A375 (cell line): ENCODE measurements around the gene BEST1.

GRCh38 chr11:61417953-61418624 is 11.7 kb downstream of the CPSF7 start:
- RAMPAGE, long total RNA, result no peak

- RAMPAGE, long total RNA, result no peak
Measured at GRCh38 chr11:61428935-61429631, 692 bp downstream of the CPSF7 start.

DNA sequence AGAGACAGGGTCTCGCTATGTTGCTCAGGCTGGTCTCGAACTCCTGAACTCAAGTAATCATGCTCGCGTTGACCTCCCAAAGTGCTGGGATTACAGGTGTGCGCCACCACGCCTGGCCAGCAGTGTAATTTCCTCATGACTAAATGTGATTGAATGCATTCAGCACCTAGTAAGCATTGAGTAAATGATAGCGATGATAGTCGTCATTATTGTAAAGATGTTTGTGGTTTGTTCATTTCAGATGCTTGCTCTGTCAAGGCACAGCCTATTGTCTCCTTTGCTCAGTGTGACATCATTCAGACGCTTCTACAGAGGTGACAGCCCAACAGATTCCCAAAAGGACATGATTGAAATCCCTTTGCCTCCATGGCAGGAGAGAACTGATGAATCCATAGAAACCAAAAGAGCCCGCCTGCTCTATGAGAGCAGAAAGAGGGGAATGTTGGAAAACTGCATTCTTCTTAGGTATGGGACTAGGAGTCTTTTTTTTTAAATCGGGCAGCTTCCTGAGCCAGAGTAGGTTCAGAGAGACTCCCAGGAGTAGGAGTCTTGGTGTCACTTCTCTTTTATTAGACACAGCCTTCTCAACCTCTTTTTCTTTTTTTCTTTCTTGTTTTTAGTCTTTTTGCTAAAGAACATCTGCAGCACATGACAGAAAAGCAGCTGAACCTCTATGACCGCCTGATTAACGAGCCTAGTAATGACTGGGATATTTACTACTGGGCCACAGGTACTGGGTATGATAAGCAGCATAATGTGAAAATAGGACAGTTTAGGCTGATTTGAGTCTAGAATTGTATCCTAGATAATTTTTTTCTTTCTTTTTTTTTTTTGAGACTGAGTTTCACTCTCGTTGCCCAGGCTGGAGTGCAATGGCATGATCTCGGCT is 7.7 kb downstream of the SDHAF2 start:
- RAMPAGE, long total RNA, result no peak

GRCh38 chr11:61447969-61448444 is 18.1 kb downstream of the SDHAF2 start:
- RAMPAGE, long total RNA, result no peak

DNA sequence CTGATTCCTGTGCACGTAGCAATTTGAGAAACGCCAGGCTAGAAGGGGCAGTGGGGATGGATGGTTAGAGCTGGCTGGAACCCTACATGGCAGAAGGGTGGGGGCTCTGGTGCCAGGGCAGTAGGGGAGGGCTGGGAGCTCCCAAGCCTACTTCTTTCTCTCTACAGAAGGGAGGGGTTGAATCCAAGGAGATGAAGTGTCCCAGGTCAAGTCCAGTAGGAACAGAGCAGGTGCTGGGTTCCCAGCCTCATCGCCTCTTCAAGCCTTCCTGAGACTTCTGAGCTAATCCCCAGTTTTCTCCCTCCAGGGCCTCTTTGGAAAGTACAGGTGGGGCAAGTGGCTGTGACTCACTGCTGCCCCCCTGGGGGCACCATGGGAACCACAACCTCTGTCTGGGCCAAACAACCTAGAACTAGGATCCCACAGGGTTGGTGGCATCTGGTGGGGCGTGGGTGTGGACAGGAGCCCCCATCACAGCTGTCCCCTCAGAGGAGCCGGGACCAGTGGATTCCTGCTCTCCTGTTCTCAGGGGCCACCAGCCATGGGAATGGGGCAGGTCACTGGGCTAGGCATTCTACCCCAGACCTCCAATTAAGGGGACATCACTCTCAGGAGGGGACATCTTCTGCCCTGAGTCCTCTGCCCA is 23.6 kb downstream of the LRRC10B start:
- RAMPAGE, long total RNA, result no peak

GRCh38 chr11:61535301-61535886 is 26.8 kb downstream of the LRRC10B start:
- RAMPAGE, long total RNA, result no peak

GRCh38 chr11:61553605-61554071 is 27.2 kb downstream of the SYT7 start:
- RAMPAGE, long total RNA, result no peak

- RAMPAGE, long total RNA, result no peak
Measured at GRCh38 chr11:61567418-61568122, 13.3 kb downstream of the SYT7 start.

DNA sequence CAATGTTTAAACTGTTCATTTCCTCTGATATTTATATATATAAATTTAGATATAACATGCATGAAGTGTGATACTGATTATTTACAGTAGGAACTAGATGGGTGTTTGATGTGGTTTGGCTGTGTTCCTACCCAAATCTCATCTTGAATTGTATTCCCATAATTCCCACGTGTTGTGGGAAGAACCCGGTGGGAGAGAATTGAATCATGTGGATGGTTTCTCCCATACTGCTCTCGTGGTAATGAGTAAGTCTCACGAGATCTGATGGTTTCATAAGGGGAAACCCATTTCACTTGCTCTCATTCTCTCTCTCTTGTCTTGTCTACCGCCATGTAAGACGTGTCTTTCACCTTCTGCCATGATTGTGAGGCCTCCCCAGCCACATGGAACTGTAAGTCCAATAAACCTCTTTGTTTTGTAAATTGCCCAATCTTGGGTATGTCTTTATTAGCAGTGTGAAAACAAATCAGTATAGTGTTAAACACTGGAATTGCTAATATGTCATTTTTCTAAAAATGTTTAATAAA is 33.9 kb upstream of the SYT7 start:
- RAMPAGE, long total RNA, result no peak

GRCh38 chr11:61694989-61695850 is 15.0 kb downstream of the DAGLA start:
- RAMPAGE, long total RNA, result no peak

- RAMPAGE, long total RNA, result no peak
Measured at GRCh38 chr11:61754473-61755266, 2.2 kb downstream of the MYRF start.

DNA sequence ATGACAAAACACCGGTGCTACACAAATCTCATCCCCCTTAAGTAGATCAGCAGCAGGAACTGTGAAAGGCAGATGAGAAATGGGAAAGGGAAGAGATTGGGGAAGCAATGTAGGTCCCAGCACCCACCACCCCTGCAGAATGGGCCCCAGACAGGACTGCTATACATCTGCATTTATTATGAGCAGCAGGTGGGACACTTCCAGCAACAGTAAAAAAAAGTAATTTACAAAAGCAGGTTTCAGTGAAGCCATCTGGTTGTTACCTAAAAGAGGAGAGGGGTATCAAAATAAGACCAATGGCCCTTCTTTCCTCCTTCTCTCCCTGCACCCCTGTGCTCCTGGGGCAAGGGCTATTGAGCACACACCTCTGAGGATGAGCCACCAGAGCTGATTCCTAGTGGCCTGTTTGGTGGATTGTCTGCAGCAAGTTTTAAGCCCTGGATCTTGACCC is 3.4 kb downstream of the TMEM258 start:
- RAMPAGE, long total RNA, result no peak

DNA sequence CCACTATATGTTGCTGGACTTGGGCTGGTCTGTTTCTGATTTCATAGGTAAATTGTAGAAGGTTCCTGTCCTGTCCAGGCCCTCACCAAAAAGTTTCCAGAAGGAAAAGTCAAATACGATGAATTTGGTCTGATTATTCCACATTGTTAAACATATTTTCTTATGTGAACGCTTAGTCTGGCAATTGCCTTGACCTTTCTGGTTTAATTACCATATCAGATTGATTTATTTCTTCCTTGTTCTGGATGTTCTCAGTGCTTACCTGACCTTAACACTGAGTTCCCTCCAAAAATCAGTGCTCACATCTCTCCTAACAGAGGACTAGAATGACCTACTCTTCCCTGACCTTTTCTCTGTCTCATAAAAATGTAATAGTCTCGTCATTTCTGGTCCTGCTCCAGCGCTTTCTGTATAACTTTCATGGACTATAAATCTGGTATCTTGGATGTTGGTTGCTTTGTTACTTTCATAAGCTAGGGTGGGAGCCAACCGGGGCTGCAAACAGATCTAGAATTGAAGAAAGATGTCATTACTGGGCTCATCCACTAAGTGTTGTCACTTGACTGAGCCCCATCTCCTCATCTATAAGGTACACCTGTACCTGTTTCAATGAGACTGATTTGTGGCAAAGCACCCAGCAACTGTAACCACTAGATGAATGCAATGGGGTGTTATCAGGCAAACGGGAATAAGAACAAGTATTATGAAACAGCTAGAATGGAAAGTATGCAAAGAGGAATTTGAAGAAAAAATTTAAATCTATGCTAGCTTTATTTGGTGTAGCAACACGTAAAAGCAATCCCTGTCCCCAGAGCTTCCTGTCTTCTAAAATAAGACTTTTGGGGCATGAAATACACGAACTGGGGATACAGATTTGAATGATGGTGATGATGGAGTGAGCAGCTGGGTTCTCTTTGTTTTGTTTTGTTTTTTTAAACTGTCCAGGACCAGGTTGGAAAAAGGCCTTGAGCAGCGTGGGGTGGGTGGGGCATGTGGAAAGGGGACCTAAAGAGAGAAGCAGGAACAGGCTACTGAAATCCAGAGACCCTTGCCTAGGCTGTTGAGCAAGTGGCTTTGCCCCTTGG is 2.4 kb downstream of the FADS2 start:
- RAMPAGE, long total RNA, result no peak

- RAMPAGE, long total RNA, result no peak
Measured at GRCh38 chr11:61861469-61862278, 29.7 kb downstream of the FADS3 start.

DNA sequence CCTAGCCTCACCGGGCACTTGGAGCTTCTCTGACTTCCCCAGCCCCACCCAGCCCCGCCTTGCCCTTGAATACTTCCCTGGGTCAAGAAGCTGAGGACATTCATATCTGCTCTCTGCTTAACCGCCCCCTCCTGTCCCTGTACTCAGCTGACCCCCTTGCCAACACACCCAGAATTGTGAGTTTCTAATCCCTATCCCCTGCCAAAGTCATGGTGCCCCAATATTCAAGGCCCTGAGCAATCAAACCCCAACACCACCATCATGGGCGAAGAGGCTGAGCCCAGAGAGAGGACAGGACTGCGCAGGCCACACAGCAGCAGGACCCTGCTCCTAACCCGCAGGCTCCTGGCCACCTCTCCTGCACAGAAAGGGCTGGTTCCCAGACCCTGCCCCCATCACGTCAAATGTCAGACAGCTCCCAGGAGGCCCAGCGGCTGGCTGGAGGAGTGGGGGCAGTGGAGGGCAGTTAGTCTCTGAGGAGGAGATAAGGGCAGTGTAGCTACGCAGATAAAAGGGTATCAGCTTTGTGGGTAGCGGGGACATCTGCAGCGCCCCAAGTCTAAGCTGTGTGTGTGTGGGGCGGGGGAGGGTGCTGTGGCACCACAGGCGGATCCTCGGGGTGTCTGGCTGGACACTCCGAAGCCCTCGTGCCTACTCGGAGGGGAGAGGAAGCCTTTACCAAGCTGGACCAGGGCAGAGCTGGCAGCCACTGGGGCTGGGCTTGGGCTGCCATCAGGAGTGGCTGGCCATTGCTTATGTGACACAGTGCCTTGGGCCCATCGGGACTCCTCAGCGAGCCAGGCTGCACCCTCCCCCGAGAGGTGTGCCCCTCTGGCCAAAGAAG is 21.6 kb downstream of the FADS3 start:
- RAMPAGE, long total RNA, result no peak

DNA sequence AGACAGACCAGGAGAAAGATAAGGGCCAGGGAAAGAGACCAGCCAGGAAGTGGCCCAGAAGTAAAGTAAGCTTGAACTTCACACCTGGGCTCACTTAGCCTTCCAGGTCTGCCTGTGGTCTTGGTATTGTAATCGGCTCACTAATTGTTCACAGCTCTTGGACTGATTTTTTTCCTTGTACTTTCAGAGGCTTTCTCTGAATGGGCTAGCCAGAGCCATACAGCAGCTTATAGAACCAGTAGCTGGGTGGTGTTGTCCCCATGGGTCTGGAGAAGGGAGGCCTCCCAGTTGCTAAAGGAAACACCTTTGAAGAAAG is 10.1 kb downstream of the FADS3 start:
- RAMPAGE, long total RNA, result no peak

- RAMPAGE, long total RNA, result no peak
Measured at GRCh38 chr11:61881598-61881936, 9.8 kb downstream of the FADS3 start.

DNA sequence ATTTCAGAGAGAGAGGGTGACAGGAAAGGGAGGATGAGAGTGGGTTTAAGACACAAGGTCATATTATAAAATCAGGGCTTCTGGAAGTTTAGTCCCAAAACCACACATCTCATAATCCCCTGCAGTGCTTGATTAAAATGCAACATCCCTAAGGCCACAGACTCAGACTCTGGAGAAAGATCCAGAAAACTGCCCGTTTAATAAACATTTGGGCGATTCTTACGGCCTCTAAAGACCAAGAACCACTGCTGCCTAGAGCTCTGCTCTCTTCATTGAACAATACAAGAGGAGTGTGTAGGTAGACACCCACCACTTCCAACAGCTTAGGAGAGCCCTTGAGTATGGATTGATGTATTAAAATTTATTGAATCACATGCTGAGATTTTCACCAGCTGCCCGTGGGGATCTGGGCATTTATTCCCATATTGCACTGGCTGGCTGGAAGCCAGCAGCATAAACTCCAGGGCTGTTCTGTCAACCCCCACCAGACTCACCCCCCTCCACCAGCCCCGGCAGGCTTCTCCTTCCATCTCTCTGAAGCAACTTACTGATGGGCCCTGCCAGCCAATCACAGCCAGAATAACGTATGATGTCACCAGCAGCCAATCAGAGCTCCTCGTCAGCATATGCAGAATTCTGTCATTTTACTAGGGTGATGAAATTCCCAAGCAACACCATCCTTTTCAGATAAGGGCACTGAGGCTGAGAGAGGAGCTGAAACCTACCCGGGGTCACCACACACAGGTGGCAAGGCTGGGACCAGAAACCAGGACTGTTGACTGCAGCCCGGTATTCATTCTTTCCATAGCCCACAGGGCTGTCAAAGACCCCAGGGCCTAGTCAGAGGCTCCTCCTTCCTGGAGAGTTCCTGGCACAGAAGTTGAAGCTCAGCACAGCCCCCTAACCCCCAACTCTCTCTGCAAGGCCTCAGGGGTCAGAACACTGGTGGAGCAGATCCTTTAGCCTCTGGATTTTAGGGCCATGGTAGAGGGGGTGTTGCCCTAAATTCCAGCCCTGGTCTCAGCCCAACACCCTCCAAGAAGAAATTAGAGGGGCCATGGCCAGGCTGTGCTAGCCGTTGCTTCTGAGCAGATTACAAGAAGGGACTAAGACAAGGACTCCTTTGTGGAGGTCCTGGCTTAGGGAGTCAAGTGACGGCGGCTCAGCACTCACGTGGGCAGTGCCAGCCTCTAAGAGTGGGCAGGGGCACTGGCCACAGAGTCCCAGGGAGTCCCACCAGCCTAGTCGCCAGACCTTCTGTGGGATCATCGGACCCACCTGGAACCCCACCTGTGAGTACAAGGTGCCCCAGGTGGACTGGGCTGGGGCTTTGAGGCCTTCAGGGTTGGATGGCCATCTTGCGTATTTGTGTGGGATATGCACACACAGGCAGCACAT is at the start of gene BEST1:
TSS of gene BEST1 (plus strand) at position 1,216 of the 1,398 bp plus-strand sequence.
- RAMPAGE, long total RNA, result no peak

- RAMPAGE, long total RNA, result no peak
Measured at GRCh38 chr11:61975994-61976476, 8.6 kb upstream of the FTH1 start.

DNA sequence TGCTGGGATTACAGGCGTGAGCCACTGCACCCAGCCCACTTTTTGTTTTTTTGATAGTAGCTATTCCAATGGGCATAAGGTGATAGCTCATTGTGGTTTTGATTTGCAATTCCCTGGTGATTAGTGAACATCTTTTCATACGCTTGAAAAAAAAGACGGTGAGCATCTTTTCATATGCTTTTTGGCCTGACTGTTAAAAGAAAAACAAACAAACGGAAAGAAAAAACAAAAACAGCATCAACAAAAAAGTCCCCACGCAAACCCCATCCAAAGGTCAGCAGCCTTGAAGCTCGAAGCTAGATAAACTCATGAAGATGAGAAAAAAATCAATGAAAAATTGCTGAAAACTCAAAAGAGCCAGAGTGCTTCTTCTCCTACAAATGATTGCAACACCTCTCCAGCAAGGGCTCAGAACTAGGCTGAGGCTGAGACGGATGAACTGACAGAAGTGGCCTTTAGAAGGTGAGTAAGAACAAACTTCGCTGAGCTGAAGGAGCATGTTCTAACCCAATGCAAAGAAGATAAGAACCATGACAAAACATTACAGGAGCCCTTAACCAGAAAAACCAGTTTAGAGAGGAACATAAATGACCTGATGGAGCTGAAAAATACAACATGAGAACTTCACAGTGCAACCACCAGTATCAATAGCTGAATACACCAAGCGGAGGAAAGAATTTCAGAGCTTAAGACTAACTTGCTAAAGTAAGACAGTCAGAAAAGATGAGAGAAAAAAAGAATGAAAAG is 18.4 kb upstream of the FTH1 start:
- RAMPAGE, long total RNA, result no peak